Trachea (tissue), 1 donor: ENCODE measurements around the gene IPO9.

- PRO-cap, result no peak
These were observed 58.8 kb downstream of the NAV1 start for GRCh38 chr1:201597512-201598296.

- PRO-cap, result no peak
These were observed 132.7 kb upstream of the IPO9 start for GRCh38 chr1:201696142-201696798.

GRCh38 chr1:201810154-201810856 lies 18.7 kb upstream of the IPO9 start:
- PRO-cap, result no peak

DNA sequence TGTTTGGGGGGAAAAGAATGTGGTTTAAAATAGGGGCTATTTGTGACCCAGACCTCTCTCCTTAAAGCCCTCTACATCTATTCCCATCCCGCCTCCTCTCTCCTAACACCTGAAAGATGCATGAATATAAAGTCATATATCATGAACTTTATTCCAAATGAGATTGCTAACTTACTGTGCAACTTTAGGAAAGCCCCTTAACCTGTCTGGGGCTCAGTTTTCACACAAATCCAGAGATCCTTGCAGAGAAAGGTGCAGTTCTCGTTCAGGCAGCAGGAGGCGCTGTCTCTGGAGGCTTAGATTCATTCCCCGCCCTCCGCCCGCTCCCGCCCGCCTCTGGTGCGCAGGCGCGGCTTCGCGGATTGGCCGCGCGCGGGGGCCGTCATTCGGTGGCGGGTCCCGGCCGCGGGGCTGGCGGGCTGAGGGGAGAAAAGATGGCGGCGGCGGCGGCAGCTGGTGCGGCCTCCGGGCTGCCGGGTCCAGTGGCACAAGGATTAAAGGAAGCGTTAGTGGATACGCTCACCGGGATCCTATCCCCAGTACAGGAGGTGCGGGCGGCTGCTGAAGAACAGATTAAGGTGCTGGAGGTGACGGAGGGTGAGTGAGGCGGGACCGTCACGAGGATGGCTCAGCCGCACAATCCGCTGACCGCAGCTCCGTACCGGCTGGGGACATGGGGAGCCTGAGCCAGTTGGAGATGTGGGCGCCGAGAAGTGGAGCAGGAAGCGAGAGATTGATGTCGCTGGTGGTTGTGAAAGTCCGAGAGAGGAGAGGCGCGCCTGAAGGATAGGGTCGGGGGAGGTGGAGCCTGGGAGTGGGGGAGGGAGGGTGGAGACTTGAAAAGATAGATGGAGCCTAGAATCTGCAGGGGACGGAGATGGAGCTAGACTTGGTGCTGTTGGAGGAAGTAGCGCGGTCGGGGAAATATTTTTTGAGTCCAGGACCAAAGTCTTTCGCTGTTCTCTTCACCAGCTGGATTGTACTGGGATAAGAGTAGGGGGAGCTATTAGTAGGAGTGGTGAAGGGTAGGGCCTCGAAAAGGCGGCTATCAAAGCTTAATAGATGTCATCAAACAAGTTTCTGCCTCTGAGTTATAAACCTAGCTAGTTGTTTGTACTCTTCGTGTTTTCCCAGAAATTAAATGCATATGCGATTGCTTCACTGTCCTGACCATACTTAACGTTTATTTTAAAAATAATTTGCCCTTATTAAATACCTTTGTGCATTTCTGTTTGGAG lies at the start of gene IPO9:
TSS of gene IPO9 (plus strand) at position 382 of the 1,238 bp plus-strand sequence.
- PRO-cap, result unidirectional peak, plus-strand start at position 385 of the sequence; bidirectional peak, plus-strand start at position 867 of the sequence, minus-strand start at position 760 of the sequence

DNA sequence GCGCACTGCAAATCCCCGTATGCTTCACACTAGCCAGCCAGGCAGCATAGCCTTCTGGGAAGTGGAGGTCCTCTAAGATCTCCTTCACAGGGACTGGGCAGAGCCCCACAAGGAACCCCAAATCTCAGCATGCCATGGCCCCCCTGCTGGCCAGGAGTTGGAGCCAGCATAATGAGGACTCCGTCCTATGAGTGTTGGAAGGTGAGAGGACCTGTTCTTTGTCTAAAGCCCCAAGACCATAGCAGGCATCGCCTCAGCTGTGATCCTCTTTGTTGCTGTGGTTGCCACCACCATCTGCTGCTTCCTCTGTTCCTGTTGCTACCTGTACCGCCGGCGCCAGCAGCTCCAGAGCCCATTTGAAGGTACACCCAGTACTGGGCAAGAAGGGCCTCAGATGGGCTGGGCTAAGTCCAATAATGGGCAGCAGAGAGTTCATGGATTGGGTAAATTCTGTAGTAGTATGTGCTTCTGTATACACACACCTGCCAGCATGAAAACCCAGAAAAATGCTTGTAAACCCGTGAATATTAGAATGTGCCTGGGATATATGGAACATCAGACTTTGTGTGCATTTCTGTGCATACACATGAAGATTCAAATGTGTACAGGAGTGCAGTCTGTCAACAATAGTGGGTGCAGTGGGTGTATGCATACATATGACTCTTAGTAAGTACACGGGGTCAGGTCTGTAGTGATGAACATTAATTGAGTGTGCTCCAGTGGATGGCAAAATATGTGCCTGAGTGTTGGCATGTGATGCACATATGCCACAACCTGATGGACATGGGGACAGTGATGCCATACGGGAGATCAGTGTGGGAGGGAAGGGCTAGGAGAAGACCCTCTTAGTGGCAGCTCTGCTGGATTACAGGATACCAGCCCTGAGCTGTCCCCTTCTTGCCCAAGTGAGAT lies 1.8 kb downstream of the SHISA4 start:
- PRO-cap, result no peak

- PRO-cap, result bidirectional peak, plus-strand start at chr1:201903371, minus-strand start at chr1:201903273
These were observed 14.3 kb downstream of the SHISA4 start for GRCh38 chr1:201902831-201903655.

DNA sequence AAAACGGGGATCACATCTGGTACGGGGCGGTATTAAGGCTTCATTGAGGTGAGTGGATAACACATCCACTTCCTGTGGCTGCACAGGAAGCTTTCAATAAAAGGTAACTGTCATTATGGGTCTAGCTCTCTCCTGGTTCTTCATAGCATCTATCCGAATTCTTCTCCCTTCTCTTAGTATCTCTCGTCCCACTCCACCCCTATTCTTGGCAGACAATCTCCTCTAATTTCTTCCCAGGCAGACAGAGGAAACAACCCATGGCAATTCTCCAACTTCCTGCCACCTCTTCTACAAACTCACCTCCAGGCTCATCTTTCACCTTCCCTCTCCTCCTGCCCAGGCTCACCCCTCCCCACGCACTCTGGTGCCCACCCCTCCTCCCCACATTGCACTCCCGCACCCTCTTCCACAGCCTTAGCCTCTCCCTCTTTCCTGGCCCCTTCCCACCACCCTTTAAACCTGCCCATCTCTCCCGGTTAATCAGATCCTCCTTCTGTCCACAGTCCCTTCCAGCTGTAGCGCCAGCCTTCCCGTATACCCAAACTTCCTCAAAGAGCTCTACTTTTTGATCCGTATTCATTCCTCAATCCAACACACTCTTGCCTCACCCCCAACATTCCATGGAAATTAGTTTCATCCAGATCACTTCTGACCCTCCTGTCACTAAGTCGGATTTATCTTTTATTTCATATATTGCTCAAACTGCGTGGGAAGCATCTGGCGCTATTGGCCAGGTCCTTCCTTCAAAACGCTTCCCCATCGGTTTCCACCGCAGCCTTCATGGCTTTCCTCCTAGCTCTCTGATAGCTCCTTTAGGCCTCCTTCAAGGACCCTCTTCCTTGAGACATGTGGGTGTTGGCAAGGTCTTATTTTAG lies 25.9 kb downstream of the SHISA4 start:
- PRO-cap, result no peak

DNA sequence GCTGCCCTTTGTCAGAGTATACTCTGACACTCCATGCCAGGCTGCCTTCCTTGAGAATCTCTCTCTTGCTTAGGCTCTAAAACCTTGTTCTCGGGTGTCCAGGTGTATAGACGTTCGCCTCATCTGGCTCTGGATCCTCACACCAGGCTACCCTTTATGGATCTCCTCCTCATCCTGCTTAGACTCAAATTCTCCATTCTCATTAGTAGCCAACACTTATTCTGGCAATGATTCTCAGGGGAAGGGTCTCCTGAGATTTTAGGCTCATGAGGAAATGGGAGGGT lies 6.5 kb downstream of the TIMM17A start:
- PRO-cap, result no peak

DNA sequence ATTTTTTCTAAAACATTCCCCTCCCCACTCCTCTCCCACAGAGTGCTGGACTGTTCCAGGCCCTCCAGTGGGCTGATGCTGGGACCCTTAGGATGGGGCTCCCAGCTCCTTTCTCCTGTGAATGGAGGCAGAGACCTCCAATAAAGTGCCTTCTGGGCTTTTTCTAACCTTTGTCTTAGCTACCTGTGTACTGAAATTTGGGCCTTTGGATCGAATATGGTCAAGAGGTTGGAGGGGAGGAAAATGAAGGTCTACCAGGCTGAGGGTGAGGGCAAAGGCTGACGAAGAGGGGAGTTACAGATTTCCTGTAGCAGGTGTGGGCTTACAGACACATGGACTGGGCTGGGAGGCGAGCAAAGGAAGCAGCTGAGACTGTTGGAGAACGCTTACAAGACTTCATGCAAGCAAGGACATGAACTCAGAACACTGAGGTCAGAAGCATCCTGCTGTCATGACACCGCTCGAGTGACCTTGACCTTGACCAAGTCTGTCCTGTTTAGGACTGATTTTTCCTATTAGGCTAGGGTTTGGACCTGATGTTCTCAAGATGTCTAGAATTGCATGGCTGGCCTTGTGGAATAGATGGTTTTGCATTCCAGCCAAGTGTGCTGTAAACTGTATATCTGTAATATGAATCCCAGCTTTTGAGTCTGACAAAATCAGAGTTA lies 5.6 kb downstream of the ELF3 start:
- PRO-cap, result no peak

GRCh38 chr1:202022747-202023683 lies 12.6 kb downstream of the ELF3 start:
- PRO-cap, result no peak

DNA sequence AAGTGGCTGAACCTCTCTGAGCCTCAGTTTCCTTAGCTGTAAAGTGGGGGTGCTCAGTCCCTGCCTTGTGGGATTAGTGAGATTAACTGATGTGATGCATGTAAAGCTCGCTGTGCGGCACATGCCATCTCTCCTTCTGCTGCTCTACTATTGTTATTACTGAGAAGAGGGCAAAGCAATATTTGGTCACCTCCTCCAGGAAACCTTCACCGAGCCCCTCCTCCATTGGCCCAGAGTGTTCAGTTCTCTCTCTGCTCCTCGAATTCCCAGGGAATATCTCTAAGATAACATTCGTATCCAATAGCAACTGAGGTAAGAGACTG lies 31.7 kb downstream of the ELF3 start:
- PRO-cap, result no peak

DNA sequence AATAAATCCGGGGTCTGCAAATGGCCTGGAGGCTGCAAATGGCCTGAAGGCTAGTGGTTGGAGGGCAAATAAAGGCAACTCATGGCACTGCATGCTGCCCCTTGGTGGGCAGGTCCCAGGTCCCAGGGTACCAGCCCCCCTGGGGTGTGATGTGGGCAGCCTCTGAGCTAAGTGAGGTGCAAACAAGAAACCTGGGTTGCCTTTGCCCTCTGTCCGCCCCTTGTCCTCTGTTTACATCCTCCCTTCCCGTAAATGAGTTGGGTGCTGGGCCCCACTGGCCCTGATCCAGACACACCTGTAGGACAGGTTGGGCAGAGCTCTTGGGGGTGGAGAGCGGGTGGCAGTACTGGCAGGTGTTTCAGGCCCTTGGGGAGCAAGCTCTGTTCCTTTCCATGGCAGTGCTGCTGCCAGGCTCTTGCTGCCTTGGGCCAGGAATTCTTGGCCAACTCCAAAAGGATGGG lies 35.8 kb downstream of the ELF3 start:
- PRO-cap, result no peak

GRCh38 chr1:202048977-202049524 lies 38.7 kb downstream of the ELF3 start:
- PRO-cap, result no peak

- PRO-cap, result no peak
These were observed 52.7 kb downstream of the ELF3 start for GRCh38 chr1:202063016-202063568.

DNA sequence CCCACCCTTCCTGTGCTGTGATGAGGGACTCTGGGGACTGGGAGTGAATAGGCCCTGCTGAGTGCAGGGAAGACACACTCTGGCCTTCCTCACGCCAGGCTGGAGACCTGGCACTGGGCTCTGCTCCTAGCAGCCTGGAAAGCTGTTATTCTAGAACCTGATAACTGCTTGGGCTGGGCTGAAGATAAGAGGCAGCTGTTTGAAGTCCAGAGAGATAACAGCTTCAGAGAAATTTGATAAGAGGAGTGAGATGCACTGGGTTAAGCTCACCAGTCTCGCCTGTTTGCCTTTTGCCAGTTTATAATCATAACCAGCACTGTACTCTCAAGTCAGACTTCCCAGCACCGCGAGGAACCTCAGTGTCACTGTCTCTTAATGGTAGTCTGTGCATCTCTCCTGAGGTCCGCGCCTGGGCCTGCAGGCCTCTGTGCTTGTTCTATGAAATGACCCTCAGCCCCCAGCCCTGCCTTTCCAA lies 46.6 kb upstream of the GPR37L1 start:
- PRO-cap, result no peak

GRCh38 chr1:202128083-202128536 lies 5.4 kb downstream of the GPR37L1 start:
- PRO-cap, result no peak

DNA sequence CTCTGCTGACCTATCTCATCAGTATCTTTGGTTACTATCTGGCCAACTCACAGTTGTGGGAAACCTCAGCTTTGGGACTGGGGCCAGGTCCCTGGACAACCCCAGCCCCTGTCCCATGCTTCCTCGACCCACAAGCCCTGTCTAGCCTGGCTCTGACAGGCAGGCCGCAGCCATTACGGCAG lies 1.3 kb downstream of the ARL8A start:
- PRO-cap, result no peak

DNA sequence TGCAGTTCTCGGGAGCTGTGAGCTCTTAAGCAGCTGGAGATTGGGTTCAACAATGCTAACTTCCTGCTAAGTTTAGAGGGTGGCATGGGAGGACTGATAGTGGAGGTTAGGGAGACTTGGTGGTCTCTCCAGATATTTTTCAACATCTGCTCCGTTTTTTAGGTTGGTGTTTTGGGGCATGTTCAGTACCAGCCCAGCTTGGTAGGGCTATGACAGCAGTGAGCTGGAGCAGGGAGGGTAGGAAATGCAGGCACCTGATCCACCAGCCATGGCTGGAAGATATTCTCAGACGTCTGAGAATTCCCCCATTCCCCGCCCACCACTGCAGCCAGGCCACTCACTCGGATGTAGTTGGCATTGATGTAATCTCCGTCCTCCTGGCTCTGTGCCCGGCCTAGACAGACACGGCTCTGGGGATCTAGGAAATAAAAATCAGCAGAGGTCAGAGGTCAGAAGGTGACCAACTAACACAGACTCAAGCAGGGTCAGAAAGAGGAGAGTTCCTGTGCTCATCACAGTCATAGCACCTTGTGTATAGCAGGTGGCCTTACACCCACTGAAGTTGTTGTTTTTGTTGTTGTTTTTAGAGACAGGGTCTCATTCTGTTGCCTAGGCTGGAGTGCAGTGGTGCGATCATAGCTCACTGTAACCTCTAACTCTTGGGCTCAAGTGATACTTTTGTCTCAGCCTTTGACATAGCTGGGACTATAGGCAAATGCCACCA lies 5.0 kb downstream of the PTPN7 start:
- PRO-cap, result no peak

GRCh38 chr1:202162680-202163218 lies 2.3 kb upstream of the PTPN7 start:
- PRO-cap, result no peak

GRCh38 chr1:202544673-202545266 lies 165.5 kb downstream of the SYT2 start:
- PRO-cap, result no peak